ENCODE measurements around a stretch of chr2.

- RRBS, 2 experiments, result no CpG with 5 or more reads among the region's 1 CpG
These were observed 99.5 kb downstream of the CYRIA start for GRCh38 chr2:16566212-16566411.

GRCh38 chr2:16633478-16634426 lies 31.9 kb downstream of the CYRIA start:
- RRBS, 2 experiments, result no CpG with 5 or more reads among the region's 8 CpGs

DNA sequence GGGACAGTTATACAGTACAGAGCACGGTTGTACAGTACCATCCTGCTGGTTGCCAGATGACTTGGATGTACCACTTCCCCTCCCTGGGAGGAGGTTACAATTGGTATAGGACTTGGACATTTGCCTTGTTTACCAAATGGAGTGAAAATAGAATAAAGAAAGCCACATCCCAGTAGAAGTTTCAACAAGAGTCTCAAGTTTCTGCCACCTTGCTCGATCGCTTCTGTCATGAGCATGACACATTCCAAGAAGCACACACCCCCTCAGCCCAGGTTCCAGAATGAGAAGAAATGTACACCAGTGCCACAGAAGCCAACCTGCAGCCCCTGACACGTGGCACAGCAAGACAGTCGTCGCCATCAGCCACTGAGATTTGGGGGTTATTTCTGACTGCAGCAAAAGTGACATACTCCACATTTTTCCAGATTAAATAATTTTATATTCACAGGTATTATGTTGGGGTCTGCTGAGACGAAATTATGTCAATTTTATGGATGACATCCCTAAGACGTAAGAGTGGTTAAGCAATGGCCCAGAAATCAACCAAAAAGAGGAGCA lies 15.8 kb downstream of the CYRIA start:
- RRBS, 2 experiments, result no CpG with 5 or more reads among the region's 8 CpGs

DNA sequence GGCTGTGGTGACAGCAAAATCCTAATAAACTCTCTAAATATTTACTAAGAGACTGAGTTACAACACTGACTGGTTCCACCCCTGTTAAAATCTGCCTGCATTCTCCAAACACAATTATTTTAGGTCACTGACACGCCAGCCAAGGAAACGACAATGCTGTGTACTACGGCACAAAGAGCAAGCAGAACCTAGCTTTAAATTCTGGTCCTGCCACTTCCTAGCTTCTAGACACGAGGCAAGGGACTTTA lies 4.1 kb downstream of the CYRIA start:
- RRBS, 2 experiments, result no CpG with 5 or more reads among the region's 4 CpGs

GRCh38 chr2:16665157-16665416 lies 547 bp downstream of the CYRIA start:
- RRBS, 2 experiments, result no CpG with 5 or more reads among the region's 4 CpGs

- RRBS, 2 experiments, result 0 to 7% methylated on average over 2 of the region's 24 CpGs
These were observed 828 bp upstream of the VSNL1 start for GRCh38 chr2:17539450-17540285.

- RRBS, 2 experiments, result no CpG with 5 or more reads among the region's 7 CpGs
These were observed 32.7 kb downstream of the SMC6 start for GRCh38 chr2:17720887-17721336.

- RRBS, 2 experiments, result no CpG with 5 or more reads among the region's 5 CpGs
These were observed 2.7 kb downstream of the GEN1 start for GRCh38 chr2:17756672-17757017.

- RRBS, 2 experiments, result no CpG with 5 or more reads among the region's 3 CpGs
These were observed 4.7 kb downstream of the MSGN1 start for GRCh38 chr2:17820902-17821474.

DNA sequence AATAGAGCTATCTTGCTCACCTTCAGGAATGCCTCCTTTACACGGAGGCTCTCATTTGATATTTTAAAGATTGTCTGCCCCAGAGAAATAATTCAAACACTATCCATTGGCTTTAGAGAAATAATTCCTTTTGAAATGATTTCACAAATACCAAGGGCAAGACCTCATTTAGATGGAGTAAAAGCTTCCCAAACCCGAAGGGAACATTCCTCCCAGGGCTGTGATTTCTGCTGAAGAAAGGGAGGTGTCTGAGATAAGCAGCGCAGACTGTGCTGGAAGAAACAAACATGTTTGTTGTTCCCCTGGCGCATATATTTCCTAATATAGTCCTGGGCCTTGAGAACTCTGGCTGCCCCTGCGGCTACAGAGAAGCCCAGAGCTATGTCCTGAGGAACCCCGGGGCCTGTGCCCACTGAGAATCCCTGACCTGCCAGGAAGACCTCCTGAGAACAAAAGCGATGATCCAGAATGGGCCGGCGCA lies 372.6 kb upstream of the NT5C1B start:
- RRBS, 2 experiments, result no CpG with 5 or more reads among the region's 9 CpGs

DNA sequence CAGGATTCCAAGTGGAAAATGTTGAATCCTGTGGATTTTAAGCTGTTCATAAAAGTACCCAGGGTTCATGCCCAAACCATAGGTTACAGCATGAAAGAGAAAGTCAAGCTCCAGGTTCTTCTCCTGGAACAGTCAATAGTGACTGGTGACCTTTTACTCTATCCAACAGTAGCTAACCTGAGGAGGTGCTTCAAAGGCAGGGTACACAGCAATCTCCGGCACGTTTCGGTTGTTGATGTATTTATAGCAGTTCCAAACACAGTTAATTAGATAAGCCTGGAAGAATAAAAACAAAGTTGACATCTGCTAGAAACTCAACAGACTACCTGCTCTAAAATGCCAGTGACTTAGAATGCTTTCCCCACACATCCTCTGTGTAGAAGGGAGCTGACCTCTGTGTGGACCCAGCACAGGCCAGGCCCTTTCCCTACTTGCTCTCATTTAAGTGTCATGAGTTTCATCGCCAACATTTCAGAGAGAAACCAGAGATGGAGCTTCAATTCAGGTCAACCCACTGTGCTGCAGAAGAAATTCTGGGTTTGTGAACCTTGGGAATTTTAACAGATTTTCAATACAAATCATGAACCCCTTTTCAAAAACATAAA lies 17.2 kb downstream of the LAPTM4A start:
- RRBS, 2 experiments, result no CpG with 5 or more reads among the region's 4 CpGs

DNA sequence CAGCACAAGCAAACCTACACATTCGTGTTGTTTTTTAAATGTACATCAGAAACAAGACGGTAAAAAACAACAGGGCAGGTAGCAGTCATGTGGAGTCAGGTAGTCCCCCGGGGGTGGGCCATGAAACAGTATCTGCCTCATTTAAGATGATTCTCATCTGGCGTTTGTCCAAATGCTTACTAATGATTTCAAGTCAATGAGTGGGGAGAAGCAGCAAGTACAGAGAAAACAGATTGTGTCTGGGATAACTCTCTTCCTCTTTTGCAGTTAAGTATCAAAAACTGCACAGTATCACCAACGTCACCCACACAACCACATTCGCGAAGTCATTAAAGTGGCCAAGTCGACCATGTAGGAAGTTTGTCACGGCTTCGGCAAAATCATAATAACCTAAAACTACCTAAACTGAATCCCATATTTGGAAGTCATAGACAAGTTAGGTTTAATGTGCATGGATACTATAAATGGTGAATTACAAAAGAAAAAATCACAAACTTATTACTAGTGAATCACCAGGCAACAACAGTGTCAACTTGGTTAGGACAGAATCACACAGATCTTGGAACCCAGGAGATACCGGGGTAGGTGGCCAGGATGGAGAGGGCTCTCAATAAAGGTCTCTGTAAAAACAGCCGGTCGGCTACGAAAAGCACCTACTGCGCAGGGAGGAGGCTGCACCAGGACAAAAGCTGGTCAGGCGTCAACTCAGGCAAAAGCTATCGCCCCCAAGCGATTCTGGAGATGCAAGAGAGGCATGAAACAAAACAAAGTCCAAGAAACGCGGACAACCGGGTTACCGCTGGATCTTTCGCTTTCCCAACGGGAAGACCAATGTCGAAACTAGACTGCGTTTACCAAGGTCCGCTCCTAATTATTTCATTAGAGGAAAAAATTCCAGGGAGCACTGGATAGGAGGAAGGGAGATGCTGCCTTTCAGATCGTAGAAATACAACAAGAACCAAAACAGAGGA lies 1.0 kb downstream of the LAPTM4A start:
- RRBS, 2 experiments, result under 1 to 11% methylated on average over 1 to 2 of the region's 28 CpGs

DNA sequence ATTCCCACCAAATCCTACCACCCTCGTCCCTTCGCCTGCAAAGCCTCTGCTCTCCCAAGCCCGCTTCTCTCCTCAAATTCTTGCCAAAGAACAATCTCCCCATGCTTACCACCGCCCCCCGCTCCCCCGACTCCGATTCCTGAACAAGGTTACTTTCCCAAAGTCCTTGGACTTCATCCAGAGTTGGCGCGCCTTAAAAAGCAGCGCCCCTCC lies 429 bp downstream of the LAPTM4A start:
- RRBS, 2 experiments, result no CpG with 5 or more reads among the region's 10 CpGs

- RRBS, 2 experiments, result no CpG with 5 or more reads among the region's 6 CpGs
These were observed 73.8 kb downstream of the SDC1 start for GRCh38 chr2:20151037-20151657.

- RRBS, 2 experiments, result no CpG with 5 or more reads among the region's 34 CpGs
These were observed 23.9 kb downstream of the SDC1 start for GRCh38 chr2:20200672-20201799.

GRCh38 chr2:20210190-20211295 lies 14.4 kb downstream of the SDC1 start:
- RRBS, 2 experiments, result 100% methylated on average over 1 of the region's 16 CpGs

DNA sequence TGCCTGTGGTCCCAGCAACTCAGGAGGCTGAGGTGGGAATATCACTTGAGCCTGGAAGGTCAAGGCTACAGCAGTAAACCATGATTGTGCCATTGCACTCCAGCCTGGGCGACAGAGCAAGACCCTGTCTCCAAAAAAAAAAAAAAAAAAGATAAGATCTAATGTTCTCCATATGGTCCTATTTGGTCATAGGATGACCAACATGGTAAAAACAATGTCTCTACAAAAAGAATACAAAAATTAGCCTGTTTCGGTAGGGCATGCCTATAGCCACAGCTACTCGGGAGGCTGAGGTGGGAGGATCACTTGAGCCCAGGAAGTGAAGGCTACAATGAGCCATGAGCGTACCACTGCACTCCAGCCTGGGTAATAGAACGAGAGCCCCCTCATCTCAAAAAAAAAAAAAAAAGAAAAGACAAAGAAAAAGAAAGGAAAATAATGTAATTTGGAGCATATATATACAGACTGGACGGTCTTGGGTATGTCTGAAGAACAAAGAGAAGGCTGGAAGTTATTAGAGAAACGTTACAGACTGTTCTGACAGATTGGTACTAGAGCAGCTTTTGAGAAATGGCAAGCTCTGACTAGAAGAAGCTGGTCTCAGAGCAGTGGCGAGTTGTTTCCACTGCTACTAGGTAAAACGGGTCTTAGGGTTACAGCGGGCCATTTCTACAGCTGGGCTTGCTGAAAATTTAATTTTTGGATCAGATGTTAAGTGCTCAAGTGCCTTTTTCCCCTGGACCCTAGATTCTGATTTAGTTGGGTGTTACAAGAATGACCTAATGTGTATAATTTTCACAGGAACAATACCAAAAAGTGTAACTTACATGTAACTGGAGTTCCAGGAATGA lies 21.4 kb downstream of the PUM2 start:
- RRBS, 2 experiments, result no CpG with 5 or more reads among the region's 10 CpGs

GRCh38 chr2:20330566-20331284 lies 19.9 kb downstream of the PUM2 start:
- RRBS, 2 experiments, result no CpG with 5 or more reads among the region's 8 CpGs

- RRBS, 2 experiments, result no CpG with 5 or more reads among the region's 4 CpGs
These were observed 1.3 kb upstream of the PUM2 start for GRCh38 chr2:20351932-20352438.

- RRBS, 2 experiments, result no CpG with 5 or more reads among the region's 14 CpGs
These were observed 27.8 kb upstream of the RHOB start for GRCh38 chr2:20418839-20419801.

All from Panc1 (cell line).